ENCODE measurements around a stretch of chr2.

- RRBS: no CpG with 5 or more reads among the region's 3 CpGs
Measured at GRCh38 chr2:62491882-62492372, 14.1 kb downstream of the TMEM17 start.

DNA sequence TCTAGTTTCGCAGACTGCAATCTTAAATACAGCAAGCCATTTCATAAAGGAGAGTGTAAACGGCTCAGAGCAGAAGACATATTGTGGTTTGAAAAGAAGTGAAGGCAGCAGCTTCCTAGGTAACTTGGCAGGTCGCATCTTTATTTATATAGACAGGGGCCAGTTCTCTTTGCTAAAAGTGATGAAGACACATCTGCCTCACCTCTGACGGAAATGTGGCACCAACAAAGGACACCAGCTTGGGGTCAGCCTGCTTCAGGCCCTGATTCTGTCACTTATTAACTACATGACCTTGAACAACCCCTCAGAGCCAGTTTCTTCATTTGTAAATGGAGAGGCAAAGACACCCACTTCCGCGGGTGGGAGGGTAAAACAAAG lies 63.9 kb upstream of the TMEM17 start:
- RRBS: no CpG with 5 or more reads among the region's 6 CpGs

- RRBS: no CpG with 5 or more reads among the region's 5 CpGs
Measured at GRCh38 chr2:62704970-62705116, 670 bp upstream of the EHBP1 start.

DNA sequence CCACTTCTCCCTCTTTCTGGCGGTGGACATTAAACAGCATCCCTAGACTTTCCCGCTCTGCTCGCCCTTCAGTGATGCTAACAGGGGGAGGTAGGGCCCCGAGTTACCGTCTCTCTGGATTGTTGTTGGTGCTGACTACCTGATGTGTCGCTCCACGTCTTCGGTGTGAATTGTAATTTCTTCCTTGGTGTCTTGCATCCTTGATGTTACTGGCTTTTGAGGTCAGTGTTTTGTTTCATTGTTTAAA lies 944 bp downstream of the EHBP1 start:
- RRBS: no CpG with 5 or more reads among the region's 8 CpGs

DNA sequence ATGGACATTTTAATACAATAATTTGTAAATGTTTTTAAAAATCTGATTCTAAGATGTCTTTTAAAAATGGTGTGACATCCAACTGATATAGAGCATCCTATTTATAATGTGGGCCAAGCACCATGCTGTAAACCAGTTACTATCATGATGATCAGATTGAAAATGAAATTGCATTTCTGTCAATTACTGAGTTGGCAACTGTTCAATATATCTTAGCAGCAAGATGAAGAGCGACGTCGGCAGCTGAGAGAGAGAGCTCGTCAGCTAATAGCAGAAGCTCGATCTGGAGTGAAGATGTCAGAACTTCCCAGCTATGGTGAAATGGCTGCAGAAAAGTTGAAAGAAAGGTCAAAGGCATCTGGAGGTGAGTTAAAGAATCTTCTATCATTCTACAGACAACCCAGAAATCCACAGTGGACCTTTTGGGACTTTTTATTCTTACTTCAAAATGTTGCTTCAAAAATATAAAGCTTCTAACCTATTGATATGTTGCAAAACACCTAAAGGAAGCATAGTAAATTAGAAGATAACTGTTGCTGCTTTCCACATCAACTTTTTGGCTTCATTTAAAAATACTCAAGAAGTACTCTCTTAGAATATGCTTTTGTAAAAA lies 71.6 kb upstream of the OTX1 start:
- RRBS: no CpG with 5 or more reads among the region's 5 CpGs

- RRBS: no CpG with 5 or more reads among the region's 1 CpG
Measured at GRCh38 chr2:62993804-62994013, 56.9 kb upstream of the OTX1 start.

GRCh38 chr2:63058617-63059250 lies 8.1 kb downstream of the OTX1 start:
- RRBS: 56% methylated on average over 18 of the region's 51 CpGs

DNA sequence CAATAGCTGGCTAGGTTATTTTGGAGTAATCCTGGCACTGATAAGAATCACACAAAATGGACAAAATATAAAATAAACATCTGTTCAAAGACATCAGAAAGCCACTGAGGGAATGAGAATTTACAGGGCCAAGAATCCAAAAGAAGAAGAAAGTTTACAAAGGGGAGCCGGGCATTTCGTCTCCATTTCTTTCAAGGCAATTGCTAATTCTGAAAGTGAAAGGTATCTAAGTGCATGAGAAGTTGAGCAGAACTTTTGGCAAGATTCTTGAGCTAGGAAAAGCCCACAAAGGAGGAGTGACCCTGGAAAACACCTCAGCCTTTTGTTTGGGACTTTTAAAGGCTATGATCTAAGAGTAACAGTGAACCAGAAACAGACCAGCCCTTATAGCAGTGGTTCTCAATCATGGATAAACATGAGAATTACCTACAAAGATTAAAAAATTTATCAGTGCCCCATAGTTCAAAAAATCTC lies 87.3 kb downstream of the MDH1 start:
- RRBS: no CpG with 5 or more reads among the region's 2 CpGs

- RRBS: no CpG with 5 or more reads among the region's 19 CpGs
Measured at GRCh38 chr2:63840753-63840919, 1.1 kb upstream of the UGP2 start.

- RRBS: no CpG with 5 or more reads among the region's 4 CpGs
Measured at GRCh38 chr2:63873912-63874848, 32.5 kb downstream of the UGP2 start.

DNA sequence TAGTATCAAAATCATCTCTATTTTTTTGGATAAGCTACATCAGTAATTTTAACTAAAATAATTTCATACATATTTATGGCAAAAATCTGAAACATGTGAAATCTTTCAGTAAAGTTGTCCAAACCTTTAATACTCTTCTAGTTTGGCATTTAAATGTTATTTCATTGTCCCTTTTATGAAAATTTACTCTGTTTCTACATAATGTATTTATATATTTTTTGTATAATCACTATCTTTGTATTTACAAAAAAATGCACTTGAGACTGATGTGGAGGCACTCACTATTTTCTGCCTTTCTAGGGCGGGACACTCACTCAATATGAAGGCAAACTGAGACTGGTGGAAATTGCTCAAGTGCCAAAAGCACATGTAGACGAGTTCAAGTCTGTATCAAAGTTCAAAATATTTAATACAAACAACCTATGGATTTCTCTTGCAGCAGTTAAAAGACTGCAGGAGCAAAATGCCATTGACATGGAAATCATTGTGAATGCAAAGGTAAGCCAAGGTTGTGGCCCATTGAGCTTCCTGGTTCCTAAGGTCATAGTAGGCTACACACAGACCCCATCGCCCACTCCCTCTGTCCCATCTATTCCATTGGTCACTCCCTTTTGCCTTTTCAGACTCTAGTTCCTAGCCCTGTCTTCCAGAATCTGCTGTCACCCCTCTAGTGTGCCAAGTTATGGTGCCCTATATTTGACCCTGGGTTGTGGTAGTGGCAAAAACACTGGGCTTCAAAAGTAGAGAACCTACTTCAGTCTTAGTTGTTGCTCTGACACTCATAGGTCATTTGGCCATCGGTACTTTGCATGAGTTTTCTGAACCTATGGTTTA lies 44.6 kb downstream of the UGP2 start:
- RRBS: no CpG with 5 or more reads among the region's 4 CpGs

GRCh38 chr2:64036421-64036796 lies 17.2 kb upstream of the VPS54 start:
- RRBS: no CpG with 5 or more reads among the region's 2 CpGs

DNA sequence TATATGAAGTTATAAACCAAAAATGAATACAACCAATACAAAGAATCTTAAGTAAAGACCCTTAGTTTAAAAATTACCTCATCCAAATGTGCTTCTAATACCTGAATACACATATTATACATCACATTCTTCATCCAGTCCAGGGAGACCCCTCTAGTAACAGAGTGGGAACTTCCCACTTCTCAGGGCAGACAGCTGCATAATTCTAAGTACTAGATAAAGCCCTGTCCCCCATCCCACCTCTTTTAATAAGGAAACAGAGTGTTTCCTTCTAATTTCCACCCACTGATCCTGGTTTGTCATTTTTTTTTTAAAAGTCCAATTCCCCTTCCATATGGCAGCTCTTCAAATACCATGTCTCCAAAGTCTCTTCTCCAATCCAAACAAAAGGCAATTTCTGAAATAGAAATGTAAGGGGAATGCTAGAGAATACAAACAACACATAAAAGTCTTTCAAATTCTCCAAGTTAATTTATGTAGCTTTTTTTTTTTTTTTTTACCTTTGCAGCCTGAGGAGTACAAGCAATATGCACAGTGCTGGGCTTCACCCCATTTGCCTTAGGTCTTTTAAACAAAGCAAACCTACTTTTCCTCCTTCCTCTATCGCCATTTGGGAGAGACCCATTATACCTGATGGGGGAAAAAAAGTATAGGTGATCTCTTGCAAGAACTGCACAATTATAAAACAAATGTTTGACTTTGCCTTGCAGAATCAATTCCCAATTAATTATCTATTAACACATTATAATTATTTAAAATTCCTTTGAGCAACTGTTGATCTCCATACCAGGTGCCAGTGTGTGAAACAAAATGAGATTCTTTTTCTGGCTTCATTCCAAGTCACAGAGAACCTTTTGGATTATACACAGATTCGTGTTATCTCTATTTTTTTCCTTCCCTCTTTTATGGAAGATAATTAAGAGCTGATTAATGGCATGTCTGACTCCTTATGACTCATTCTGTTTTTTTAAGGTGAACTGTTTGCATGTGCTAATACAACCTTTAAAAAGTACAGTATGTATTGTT lies 39.7 kb downstream of the PELI1 start:
- RRBS: no CpG with 5 or more reads among the region's 2 CpGs

GRCh38 chr2:64105493-64106535 lies 38.4 kb downstream of the PELI1 start:
- RRBS: no CpG with 5 or more reads among the region's 5 CpGs

DNA sequence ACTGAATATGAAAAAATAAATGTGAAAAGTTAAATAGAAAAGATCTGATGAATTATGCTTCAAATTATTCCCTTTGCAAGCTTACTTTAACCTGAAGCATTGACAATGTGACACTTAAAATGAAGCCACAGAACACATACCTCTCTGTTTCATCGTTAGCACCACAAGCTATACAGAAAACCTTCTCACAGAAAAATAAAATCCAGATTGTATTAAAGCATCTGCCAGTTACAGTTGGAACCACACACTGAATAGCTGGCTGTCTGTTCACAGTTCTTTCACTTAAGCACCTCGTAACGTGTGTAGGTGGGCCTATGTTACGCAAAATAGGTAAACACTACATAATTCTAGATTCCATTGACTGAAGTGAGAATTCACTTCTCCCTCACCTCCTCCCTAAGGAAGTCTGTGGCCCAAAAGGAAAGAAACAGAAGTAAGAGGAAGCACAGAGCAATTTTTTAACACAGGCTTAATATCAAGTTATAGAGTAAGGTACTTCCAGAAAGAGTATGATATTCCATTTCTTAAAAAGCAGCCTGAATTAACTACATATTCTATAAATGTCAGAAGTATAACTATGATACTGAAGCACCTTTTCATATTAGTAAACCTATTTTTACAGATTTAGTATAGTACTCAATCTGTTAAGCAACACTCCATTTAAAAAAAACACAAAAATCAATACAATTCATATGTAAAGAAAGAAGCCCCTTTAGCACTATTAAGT lies 24.8 kb downstream of the PELI1 start:
- RRBS: no CpG with 5 or more reads among the region's 4 CpGs

DNA sequence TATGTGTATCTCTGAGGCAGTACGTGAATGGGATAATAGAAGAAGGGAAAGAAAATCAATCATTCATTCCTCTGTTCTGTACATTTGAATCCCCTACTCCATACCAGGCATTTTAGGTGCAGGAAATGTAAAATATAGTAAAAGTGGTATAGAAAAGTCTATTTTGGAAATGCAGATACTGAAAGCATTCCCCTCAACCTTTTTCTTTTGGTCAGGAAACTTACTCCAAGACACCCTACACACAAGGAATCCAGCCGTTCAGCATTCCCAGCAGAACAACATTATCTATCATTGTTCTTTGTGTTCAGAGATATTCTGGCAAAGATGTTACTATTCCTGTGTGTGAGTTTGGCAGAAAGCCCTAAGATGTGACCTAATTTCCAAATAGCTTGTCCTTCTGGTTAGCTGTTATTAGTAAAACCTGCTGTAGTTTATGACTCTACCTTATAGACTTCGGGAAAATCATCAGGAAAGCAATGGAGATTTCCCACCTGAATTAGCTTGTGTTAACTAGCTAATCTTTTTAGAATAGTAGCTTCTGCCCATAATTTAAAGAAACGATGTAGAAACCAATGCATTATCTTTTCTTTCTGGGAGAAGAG lies 78.1 kb upstream of the PELI1 start:
- RRBS: no CpG with 5 or more reads among the region's 4 CpGs

- RRBS: 0% methylated on average over 2 of the region's 32 CpGs
Measured at GRCh38 chr2:64227926-64228713, 83.9 kb upstream of the PELI1 start.

- RRBS: no CpG with 5 or more reads among the region's 3 CpGs
Measured at GRCh38 chr2:64362577-64362991, 91.4 kb upstream of the LGALSL start.

DNA sequence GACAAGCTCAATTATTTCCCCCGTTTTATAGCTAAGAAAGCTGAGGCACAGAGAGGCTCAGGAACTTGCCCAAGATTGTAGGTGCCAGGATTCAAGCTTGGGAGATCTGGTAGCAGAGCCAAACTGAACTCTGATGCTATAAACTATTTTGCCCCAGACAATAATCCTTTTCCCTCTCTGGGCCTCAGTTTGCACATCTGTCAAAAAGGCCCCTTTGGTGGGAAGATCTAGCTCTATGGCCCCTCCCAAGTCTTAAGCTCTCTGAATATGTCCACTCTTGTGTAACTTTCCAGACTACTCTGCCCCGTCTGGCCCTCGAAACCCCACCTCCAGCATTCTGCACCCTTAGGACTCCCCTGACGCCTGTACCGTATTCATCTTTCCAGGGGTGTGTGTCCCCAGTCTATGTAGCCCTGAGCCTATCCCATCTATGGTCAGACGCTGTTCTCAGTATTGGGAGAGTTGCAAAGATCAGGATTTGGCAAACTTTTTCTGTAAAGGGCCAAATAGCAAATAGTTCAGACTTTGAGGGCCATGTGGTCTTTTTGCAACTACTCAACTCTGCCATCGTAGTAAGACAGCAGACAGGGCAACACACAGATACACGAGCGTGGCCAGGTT lies 24.8 kb downstream of the SERTAD2 start:
- RRBS: no CpG with 5 or more reads among the region's 9 CpGs

DNA sequence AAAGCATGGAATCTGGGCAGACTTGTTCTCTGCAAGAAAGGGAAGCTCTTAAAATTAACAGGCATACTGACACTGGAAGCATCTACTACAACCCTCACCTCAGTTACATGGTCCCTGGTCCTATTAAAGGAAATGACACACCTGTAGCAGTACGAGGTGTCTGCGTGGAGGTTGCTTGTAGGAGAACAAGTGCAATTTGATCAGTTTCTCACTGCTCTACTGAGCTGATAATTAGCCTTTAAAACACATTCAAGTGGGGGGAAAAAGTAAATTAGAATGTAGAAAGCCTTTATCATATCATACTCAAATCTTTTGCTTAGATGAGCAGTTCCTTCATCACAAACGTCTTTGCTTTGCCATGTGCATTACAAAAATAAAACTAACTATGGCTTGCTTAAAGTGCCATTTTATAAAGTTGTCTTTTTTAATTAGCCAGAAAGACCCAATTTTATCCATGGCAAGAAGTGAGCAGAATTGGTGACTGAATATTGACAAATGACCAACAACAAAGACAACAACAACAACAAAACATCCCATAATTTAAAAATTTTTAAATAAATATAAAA lies 20.0 kb downstream of the SERTAD2 start:
- RRBS: no CpG with 5 or more reads among the region's 3 CpGs

All from GM12892 (cell line).